Neural crest cell (in vitro differentiated cells): ENCODE data around the genes MNT, PAFAH1B1 and ASPA.

DNA sequence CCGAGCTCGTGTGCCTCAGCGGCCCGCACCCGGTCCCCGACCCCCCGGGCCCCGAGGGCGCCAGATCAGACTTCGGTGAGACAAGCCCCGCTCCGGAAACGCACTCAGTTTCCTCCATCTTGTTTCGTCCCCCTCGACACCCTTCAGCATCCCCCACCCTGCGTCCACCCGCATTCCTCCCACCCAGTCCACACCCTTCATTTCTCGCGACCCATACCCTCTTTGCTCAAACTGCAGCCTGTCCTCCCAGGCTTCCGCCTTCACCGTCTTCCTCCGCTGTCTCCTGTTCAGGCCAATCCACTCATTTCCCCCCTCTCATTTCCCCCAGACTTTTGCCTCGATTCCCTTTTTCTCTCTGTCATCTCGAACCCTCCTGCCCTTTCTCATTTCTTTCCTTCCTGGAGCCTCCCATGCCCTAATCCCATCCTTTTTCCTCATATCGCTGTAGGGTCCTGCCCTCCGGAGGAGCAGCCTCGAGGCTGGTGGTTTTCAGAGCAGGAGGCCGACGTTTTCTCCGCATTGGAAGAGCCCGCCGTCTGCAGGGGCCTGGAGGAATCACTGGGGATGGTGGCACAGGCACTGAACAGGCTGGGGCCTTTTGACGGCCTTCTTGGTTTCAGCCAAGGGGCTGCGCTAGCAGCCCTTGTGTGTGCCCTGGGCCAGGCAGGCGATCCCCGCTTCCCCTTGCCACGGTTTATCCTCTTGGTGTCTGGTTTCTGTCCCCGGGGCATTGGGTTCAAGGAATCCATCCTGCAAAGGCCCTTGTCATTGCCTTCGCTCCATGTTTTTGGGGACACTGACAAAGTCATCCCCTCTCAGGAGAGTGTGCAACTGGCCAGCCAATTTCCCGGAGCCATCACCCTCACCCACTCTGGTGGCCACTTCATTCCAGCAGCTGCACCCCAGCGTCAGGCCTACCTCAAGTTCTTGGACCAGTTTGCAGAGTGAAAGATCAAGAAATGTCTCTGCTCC, 621 bp downstream of the OVCA2 start:
- PRO-cap: bidirectional peak, plus-strand start at position 557 of the sequence, minus-strand start at position 484 of the sequence

- PRO-cap: no peak
These were observed 1.2 kb upstream of the HIC1 start for GRCh38 chr17:2053425-2054361.

GRCh38 chr17:2058284-2059802, 3.9 kb downstream of the HIC1 start:
- PRO-cap: no peak

DNA sequence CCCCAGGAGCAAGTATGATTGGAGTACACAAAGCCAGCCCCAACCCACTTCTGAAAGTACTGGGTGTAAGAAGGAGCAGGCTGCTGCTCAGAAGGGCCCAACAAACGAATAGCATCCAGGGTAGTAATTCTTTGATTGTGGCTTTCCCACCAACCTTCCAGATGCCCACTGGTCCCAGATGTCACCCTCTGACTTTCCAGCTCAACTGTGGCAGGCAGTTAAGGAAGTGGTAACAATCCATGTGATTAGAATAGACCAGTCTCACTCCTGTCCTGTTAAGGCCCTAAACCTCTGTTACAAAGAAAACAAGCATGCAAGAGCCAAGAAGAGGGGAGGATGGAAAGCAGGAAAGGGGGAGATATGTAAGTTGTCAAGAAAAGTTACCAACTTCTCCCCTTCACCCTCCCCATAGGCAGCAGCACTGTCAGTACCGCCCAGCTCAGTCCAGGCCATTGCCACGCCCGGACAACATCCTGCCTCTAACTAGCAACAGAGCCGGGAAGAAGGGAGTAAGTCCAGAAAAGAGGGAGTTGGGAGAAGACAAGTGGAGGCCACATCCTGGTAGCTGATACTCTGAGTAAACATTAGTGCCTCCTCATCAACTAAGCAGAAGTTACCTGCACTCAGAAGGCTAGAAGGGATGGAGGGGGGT, 113.7 kb downstream of the SMG6 start:
- PRO-cap: no peak

GRCh38 chr17:2253787-2254481, 49.7 kb downstream of the SMG6 start:
- PRO-cap: no peak

- PRO-cap: bidirectional peak, plus-strand start at chr17:2400670, minus-strand start at chr17:2400651; bidirectional peak, plus-strand start at chr17:2401247, minus-strand start at chr17:2401060
These were observed at the start of gene MNT for GRCh38 chr17:2400513-2401458. Gene MNT, minus strand, starts transcription at chr17:2401060.

DNA sequence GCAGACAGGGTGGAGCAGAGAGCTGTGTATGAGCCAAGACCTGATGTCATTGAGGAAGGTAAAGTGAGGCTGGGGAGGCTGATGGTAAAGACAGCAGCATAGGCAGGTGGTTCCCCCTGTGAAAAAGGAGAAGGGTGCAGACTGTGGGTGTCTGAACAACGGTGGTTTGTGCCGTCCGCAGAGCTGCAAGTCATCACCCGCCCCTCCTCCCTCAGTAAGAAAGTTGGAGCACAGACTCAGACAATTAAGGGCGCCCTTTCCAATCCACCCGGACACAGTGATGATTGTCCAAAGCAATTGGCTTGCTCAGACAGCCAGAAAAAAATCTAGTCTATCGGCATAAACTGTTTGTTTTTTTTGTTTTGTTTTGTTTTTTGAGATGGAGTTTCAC, 30.9 kb upstream of the METTL16 start:
- PRO-cap: no peak

DNA sequence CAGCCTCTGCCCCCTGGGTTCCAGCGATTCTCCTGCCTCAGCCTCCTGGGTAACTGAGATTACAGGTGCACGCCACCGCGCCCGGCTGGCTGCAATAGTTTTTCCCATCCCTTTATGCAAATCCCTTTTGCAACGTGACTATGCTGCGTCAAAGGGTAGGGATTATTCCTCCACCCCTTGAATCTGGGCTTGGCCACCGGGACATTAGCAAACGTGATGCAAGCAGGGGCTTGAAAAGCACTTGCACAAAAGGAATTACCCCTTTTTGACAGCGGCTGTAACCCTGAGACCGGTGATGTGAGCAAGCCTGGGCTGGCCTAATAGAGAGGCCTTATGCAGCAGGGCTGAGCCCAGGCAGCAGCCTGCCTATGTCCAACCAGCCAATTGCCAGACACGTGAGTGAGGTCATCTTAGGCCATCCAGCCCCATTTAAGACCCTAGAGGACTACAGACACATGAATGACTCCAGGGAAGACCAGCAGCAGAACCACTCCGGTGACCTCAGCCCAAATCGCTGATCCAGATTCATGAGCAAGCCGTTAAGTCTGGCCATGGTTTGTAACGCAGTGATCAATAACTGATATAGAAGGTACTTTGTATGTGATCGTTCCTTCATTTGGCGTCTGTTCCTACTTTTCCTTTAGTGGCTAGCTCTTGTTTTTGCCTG, 30.3 kb upstream of the PAFAH1B1 start:
- PRO-cap: no peak

DNA sequence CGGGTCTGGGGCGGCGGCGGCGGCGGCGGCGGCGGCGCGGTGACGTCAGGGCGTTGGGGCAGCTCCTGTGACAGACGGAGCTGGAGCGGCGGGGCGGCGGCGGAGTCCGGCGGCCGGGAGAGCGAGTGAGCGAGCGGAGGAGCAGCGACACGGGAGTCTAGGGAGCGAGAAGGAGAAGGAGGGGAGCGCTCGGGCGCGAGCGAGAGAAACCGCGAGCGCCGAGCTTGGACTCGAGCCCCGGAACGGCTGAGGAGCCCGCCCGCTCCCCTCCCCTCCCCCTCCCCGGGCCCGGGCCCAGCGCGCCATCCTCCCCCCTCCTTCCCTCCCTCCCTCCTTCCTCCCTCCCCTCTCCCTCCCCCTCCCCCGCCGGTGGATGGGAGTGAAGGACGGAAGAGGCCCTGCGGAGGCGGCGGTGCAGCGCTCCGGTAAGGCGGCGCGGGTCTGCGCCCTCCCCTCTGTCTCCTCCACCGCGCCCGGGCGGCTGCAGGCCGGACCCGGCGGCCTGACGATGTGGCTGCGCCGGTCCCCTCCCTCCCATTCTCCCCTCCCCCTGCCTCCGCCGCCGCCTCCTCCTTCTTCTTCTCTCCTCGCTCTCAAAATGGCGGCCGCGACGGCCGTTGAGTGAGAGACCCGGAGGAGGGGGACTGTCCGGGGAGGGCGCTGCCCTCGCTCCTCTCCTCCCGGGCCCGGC, at the start of gene PAFAH1B1:
TSS of gene PAFAH1B1 (plus strand) at position 73 of the 691 bp plus-strand sequence.
- PRO-cap: bidirectional peak, plus-strand start at position 73 of the sequence, minus-strand start outside the sequence; bidirectional peak, plus-strand start at position 596 of the sequence, minus-strand start at position 512 of the sequence

DNA sequence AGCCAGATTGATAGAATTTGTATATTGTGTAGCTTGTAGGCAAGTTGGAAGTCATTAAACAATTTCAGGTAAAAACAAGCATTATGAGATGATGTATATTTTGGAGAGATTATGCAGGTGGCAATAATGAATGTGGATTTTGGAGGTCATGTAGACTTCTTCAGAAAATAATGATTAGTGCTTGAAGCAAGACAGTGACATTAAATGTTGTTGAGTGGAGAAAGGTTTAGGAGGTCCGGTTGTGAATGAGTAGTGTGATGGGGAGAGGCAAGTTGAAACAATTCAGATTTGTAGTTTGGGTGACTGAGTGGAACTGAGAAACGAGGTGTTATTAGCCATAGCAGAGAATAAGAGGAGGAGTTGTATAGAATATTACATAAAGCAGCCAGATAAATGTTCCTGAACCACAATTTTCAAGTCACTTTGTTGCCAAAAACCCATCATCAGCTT, 11.5 kb downstream of the PAFAH1B1 start:
- PRO-cap: no peak

DNA sequence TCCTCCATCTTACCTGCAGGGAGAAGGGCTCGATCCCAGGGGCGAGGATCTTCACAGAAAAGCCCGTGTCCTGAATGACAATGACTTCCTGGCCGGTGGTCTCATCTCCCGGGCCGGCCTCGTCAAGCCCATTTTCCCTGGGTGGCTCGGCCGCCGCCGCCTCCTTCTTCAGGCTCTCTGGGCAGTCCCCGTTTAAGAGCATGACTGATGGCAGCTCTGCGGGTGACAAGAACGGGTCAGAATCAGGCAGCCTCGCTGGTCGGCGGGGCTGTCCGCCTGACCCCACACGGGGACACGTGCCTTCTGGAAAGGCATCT, 7.3 kb downstream of the CLUH start:
- PRO-cap: no peak

DNA sequence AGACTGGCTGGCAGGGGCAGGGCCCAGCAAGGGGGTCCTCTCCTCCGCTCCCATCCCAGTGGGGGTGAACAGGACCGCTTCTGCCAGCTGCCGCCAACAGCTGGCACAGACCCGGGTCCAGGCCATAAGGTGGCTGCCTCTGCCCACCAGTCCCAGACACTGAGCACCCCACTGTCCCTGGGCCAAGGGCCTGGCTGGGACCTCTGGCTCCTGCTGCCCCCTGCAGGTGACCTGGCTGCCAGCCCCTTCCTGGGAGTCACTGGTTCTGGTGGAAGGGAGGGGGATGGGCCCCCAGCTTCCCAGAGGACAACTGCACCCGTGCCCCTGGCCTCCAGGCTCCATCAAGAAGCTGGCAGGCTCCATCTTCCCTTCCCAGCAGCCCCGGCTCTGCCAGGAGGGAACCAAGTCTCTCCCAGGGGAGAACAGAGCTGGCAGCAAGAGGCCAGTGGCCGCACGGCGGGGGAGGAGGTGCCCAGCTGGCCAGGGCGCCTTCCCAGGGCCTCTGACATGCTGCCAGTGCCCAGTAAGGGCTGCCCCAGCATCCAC, 3.9 kb downstream of the CLUH start:
- PRO-cap: no peak

- PRO-cap: no peak
These were observed 58.1 kb downstream of the RAP1GAP2 start for GRCh38 chr17:2854327-2854743.

DNA sequence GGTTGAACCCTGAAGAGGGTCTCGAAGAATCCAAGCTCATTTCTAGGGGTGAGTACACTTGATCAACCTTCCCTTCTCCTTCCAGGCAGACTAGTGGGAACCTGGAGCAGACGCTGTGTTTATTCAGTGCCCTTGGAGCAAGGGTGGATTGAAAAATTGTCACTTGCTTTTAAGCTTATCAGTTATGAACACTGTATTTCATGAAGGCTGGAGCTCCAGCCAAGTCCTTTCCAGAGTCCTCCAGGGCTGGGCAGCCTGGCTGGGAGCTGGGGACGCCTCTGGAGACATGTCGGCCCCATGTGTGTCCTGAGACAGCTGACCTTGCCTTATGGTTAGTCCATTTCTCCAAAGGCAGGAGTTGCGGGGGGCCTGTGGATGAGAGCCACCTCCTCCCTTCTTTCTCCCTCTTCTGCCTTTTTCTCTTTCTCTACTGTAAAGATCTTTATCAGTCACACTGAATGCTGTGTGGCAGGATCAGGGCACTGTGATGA, 67.0 kb downstream of the RAP1GAP2 start:
- PRO-cap: no peak

- PRO-cap: no peak
These were observed 17.3 kb downstream of the OR1E2 start for GRCh38 chr17:3416275-3416761.

- PRO-cap: no peak
These were observed at the start of gene ASPA for GRCh38 chr17:3475762-3476432. Gene ASPA, plus strand, starts transcription at chr17:3475997.

DNA sequence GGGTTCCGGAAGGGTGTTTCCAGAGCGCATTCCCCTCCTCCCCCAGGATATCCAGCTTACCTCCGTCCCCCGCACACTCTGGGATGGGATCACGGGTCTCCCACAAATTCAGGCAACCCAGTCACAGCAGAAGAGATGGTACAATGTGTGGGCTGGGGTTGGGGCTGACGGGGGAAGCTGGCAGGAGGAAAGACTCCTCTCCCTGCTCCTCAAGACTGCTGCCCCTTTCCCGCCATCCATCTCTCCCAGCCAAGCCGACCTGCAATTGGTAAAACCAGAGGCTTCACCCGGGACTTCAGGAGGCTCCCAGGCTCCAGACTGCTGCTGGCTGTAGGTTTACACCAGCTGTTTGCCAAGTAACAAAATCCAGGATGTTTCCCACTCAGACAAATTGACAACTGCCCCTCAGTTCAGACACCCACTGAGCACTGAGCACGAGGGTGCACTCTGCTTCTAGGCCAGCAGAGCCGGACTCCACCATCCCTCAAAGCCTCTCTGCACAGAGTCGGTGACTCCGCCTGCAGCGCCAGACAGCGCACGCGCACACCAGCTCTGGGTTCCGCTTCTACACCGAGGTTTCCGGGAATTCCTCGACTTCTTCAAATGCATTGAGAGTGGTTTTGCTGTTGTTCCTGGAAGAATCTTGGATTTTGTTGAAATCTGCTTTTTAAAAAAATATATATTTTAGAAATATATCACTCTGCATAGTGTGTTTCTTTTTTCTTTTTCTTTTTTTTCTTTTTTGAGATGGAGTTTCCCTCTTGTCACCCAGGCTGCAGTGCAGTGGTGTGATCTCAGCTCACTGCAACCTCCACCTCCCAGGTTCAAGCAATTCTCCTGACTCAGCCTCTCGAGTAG, 37.8 kb downstream of the ASPA start:
- PRO-cap: no peak

GRCh38 chr17:3535522-3536183, 22.0 kb downstream of the TRPV3 start:
- PRO-cap: bidirectional peak, plus-strand start at chr17:3535791, minus-strand start at chr17:3535654

DNA sequence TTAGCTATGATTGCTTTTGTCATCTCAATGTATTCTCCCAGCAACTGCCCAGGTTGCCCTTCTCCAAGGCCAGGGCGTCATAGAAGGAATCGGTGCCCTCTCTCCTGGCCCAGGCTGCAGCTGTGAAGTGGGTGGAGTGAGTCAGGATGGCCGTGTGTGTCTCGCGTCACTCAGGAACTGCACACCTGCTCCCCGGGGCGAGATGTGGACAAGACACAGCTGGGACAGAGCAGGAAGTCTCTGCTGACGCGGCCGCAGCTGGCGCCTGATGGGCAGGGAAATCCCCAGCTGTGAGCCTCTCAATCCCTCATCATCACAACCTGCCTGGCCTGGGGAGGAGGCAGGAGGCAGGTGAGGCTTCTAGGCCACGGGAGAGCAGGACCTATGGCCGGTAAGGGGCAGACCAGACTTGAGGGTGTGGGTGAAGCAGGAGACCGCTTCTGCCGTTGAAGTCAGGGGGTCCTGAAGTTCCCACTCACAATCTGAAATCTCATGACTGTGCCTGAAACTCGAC, 971 bp upstream of the TRPV3 start:
- PRO-cap: no peak

DNA sequence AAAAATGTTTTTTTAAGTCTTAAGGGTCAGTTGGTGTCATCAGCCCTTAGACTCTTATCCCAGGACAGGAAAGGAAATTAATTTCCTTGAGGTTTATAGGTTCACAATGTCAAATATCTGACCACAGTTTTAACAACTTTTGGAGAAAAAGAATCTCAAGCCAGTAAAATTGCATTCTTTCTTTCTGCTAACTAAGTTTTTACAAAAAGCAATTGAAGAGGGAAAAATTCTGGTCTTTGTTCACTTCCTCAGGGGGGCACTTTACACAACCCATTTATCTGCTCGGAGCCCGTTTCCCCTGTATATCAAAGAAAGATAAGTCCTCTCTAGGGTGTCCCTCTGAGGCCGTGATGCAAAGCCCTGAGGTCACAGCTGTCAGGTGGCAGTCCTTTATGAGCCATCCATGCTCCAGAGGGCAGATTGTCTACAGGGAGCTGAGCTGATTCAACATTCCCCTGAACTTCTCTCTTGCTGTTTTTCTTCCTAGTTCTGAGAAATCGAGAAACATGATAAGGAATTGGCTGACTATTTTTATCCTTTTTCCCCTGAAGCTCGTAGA, 3.2 kb downstream of the CTNS start:
- PRO-cap: no peak